Liver (tissue), 9 donors: ENCODE data around the gene ADORA3.

DNA sequence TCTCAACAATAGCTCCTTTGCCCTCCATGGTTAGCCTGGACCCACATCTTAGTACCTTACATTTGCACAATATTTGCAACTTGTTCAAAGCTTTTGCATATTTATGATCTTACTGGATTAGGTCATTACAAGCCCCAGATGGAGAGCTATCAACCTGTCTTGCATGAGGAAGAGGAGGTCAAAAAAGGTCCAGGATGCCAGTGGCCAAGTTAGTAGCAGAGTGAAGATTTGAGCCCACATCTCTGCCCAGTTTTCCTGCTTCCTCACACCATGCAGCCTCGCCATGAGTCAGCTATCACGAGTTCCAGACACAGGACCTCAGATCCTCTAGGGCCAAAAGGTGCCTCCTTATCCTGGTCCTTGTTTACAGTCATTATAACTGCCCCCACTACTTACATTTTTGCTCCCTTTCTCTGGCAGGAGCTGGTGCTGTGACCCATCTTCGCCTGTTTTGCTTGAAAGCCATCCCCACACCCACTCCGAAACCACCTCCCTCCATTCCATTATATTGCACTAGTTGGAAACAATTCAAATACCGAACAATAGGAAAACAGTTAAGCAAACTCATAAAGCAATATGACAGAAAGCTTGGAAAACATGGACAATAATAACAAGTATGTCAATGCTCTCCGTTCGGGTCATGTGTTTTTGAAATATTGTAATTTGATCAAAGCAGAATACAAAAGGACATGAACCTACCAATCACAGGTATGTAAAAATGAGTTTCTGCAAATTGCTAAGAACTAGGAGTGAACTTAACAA is 4.9 kb upstream of the AHCYL1 start:
- PRO-cap, 5 experiments: no peak in any of the 5 experiments
- RAMPAGE, long total RNA, 2 experiments: no peak in any of the 2 experiments
- RRBS: no CpG with 5 or more reads among the region's 7 CpGs

DNA sequence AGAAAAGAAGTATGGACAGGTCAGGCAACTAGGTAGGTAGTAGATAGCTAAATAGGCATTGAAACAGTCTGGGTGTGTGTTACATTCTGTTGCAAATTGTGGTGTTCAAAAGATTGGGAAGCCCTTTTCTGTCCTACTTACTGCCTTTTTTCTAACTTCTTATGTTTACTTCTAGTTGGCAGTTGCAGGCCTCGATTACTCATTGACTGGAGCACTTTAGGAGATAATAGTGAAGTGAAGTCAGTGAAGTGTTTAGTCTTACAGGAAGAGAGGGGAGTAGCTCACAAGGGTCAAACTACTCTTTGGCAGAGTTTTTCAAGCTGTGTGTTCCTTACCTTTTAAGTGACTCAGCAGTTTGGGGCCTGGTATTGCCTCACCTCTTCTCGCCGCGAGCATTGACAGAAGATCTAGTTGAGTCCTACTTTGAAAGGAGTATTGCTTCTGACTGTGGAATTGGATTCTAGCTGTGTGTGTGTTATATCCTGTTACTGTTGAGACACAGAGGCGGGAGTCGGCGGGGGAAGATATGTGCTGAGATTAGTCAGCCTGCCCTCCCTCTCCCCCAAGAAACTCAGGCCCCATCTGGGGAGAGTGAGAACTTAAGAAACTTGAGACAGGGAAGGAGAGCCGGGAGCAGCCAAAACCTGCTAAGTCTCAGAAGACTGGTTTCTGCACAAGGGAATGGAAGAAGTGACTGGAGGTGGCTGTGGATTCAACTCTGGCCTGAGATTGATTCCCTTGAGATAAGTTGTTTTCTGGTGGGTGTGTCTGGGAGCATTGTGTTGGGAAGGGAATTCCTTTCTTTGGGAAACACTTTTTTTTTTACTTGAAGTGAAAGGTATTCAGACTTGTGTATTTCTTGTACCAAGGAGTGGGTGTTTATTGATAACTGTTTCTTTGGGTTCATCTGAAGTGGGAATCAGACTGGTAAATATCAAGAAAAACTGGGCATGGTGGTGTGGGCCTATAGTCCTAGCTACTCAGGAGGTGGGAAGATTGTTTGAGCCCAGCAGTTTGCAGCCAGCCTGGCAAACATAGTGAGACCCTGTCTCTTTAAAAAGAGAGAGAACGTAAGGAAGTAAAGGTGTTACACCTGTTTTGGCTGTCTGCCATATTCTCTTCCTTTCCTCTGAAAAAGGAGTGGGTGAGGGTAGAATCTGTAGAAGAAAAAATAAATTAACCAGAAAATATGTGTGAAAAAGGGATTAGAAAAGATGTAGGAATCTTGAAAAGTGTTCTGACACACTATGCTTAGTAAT is 19.6 kb downstream of the AHCYL1 start:
- PRO-cap, 5 experiments: peak in 3 of 5 experiments; most common plus-strand start position 255 of the sequence (in 3)
- RAMPAGE, long total RNA, 2 experiments: no peak in any of the 2 experiments
- RRBS: no CpG with 5 or more reads among the region's 9 CpGs

DNA sequence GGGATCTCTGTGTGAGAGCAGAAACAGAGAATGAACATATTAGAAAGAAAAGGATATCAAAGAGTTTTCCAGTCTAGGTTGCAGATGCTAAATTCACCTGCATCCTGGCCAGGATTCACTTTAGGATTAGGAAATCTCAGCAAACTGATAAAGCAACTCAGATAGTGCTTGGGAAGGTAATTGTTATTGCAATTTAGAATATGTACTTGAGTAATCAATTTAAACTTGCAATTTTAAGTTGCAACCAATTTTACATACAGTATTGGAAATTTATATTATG is 6.6 kb upstream of the STRIP1 start:
- PRO-cap, 5 experiments: peak in 1 of 5 experiments; most common plus-strand start position 64 of the sequence (in 1)
- RAMPAGE, long total RNA, 2 experiments: no peak in any of the 2 experiments

DNA sequence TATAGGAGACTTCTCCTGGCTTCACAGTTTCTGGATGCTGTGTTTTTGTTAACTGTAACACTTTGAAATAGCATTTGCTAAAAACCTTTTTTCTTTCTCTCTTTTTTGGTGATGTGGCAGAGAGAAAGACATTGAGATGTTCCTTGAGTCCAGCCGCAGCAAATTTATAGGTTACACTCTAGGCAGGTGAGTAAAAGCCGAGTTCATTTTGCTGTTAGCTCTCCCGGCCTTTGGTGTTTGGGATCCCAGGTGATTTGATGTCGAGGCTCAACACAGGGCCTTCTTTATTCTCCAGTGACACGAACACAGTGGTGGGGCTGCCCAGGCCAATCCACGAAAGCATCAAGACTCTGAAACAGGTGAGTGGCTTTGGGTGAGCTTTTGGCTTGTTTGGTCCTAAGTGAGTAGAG is 10.3 kb downstream of the STRIP1 start:
- PRO-cap, 5 experiments: no peak in any of the 5 experiments
- RAMPAGE, long total RNA, 2 experiments: no peak in any of the 2 experiments
- RRBS: no CpG with 5 or more reads among the region's 6 CpGs

DNA sequence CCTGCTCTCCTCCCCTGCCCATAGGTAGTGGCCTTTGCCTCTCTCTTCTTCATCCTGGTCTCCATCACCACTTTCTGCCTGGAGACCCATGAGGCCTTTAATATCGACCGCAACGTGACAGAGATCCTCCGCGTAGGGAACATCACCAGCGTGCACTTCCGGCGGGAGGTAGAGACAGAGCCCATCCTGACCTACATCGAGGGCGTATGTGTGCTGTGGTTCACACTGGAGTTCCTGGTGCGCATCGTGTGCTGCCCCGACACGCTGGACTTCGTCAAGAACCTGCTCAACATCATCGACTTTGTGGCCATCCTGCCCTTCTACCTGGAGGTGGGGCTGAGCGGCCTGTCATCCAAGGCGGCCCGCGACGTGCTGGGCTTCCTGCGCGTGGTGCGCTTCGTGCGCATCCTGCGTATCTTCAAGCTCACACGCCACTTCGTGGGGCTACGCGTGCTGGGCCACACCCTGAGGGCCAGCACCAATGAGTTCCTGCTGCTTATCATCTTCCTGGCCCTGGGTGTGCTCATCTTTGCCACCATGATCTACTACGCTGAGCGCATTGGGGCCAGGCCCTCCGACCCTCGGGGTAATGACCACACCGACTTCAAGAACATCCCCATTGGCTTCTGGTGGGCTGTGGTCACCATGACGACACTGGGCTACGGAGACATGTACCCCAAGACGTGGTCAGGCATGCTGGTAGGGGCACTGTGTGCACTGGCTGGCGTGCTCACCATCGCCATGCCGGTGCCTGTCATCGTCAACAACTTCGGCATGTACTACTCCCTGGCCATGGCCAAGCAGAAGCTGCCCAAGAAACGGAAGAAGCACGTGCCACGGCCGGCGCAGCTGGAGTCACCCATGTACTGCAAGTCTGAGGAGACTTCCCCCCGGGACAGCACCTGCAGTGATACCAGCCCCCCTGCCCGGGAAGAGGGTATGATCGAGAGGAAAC is 13.1 kb downstream of the KCNC4 start:
- PRO-cap, 5 experiments: no peak in any of the 5 experiments
- RAMPAGE, long total RNA, 2 experiments: no peak in any of the 2 experiments
- RRBS: 98% methylated on average over 7 of the region's 52 CpGs

- PRO-cap, 5 experiments: no peak in any of the 5 experiments
- RAMPAGE, long total RNA, 2 experiments: no peak in any of the 2 experiments
- RRBS: no CpG with 5 or more reads among the region's 7 CpGs
Observed at GRCh38 chr1:110235841-110236238, 25.7 kb downstream of the KCNC4 start.

DNA sequence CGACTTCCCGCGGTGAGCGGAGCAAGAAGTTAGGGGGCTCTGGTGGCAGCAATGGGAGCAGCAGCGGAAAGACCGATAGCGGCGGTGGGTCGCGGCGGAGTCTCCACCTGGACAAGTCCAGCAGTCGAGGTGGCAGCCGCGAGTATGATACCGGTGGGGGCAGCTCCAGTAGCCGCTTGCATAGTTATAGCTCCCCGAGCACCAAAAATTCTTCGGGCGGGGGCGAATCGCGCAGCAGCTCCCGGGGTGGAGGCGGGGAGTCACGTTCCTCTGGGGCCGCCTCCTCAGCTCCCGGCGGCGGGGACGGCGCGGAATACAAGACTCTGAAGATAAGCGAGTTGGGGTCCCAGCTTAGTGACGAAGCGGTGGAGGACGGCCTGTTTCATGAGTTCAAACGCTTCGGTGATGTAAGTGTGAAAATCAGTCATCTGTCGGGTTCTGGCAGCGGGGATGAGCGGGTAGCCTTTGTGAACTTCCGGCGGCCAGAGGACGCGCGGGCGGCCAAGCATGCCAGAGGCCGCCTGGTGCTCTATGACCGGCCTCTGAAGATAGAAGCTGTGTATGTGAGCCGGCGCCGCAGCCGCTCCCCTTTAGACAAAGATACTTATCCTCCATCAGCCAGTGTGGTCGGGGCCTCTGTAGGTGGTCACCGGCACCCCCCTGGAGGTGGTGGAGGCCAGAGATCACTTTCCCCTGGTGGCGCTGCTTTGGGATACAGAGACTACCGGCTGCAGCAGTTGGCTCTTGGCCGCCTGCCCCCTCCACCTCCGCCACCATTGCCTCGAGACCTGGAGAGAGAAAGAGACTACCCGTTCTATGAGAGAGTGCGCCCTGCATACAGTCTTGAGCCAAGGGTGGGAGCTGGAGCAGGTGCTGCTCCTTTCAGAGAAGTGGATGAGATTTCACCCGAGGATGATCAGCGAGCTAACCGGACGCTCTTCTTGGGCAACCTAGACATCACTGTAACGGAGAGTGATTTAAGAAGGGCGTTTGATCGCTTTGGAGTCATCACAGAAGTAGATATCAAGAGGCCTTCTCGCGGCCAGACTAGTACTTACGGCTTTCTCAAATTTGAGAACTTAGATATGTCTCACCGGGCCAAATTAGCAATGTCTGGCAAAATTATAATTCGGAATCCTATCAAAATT is 793 bp downstream of the RBM15 start:
- PRO-cap, 5 experiments: no peak in any of the 5 experiments
- RAMPAGE, long total RNA, 2 experiments: no peak in any of the 2 experiments
- RRBS: 1% methylated on average over 28 of the region's 74 CpGs

- PRO-cap, 5 experiments: no peak in any of the 5 experiments
- RAMPAGE, long total RNA, 2 experiments: no peak in any of the 2 experiments
- RRBS: no CpG with 5 or more reads among the region's 3 CpGs
Observed at GRCh38 chr1:110344809-110345669, 5.9 kb downstream of the RBM15 start.

DNA sequence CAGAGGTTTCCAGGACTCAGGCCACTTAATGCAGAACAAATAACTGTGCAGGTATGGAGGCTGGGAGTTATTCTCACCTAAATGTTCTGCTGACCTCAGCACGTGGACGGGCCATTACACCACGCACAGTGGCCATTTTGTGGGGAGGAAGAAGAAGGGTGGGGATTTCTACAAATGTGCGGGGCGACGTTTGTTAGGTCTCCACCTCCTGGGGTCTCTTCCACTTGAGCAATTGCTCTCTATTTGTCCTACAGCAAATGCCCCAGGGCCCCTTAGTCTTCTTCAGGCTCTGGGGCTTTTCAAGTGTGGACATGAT is 24.9 kb downstream of the PROK1 start:
- PRO-cap, 5 experiments: no peak in any of the 5 experiments
- RAMPAGE, long total RNA, 2 experiments: no peak in any of the 2 experiments
- RRBS: no CpG with 5 or more reads among the region's 6 CpGs

GRCh38 chr1:110645970-110646176 is 28.9 kb downstream of the KCNA3 start:
- PRO-cap, 5 experiments: no peak in any of the 5 experiments
- RAMPAGE, long total RNA, 2 experiments: no peak in any of the 2 experiments
- RRBS: no CpG with 5 or more reads among the region's 2 CpGs

- PRO-cap, 5 experiments: no peak in any of the 5 experiments
- RAMPAGE, long total RNA, 2 experiments: no peak in any of the 2 experiments
- RRBS: no CpG with 5 or more reads among the region's 2 CpGs
Observed at GRCh38 chr1:111202381-111203362, 2.2 kb upstream of the DENND2D start.

GRCh38 chr1:111219251-111220257 is 8.0 kb upstream of the CHI3L2 start:
- PRO-cap, 5 experiments: no peak in any of the 5 experiments
- RAMPAGE, long total RNA, 2 experiments: no peak in any of the 2 experiments
- RRBS: no CpG with 5 or more reads among the region's 7 CpGs

DNA sequence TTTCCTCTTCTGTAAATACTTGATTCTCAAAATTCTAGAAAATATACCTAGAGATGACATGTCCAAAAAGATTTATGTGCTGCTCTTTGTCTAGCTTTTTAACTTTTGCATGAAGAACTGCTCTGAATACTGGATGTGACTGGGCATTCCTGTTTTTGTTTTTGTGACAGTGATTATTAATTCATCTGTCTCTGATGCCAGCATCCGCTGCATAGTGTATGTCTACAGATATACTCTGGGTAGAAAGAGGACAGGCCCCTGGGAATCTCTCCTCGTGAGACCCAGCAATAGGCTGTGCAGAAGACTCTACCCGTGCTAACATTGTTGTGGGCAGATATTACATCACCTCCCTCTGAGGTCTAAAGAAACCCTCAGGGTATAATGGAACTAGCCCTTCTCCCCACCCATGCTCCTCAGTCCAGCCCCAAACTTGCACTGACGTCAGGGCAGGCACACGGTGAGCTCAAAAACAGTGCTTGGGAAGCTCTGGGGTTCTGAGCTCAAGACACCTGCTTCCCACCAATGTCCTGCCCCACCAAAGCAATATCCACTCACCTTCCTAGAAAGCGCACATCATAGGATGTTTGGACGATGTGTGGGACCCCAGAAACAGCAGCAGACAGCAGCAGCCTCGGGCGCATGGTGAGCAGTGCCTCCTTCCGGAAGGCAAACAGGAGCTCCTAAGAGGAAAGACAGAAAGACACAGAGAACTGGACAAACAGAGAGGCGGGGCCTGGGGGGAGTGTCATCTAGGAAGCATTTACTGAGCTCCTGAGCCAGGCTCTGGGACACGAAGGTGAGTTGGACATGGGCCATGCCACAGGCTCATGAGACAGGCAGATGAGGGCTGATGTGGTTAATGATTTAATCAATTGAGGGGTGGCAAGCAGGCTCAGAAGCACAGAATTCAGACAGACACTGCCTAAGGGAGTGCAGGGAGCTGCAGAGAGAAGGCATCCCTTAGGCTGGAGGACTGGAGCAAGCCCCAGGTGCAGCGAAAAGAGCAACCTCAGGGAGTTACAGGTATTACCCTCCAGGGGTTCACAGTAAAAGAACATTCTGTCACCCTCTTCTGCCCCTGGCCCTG is 4.8 kb downstream of the OVGP1 start:
- PRO-cap, 5 experiments: peak in 5 of 5 experiments; most common plus-strand start position 788 of the sequence (in 4); most common minus-strand start position 682 of the sequence (in 4)
- RAMPAGE, long total RNA, 2 experiments: no peak in any of the 2 experiments
- RRBS: no CpG with 5 or more reads among the region's 13 CpGs

DNA sequence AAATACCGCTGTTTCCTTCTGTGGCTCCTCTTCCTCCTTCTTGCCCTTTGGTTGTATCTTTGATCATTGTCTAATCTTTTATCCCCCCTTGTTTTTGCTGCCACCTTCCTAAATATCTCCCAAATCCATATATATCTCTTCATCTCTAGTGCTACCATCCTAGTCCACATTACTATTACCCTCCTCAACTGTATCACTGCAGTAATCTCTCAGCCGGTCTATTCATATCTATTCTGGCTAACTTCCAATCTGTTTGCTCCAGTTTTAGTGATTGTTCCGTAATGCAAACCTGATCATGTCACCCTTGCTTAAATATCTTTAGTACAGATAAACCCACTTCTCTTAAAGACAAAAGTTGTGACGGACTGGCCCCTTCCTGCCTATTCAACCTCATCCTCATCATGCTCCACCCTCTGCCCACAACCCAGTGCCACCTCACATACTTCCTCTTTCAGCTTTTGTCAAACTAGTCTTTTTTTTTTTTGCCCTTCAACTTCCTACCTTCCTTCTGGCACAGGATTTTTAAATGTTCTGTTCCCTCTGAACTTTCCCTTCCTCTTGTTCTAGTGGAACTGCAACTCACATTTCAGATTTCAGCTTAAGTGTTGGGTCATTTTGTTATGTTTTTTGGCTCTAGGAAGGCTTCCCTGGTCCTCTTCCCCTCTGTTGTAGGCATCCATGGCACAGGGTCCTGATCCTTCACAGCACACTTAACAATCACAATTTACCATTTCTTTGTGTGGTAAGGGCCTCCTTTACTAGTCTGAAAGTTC is 2.7 kb upstream of the C1orf162 start:
- PRO-cap, 5 experiments: peak in 2 of 5 experiments; most common minus-strand start position 285 of the sequence (in 1)
- RAMPAGE, long total RNA, 2 experiments: no peak in any of the 2 experiments
- RRBS: no CpG with 5 or more reads among the region's 4 CpGs

DNA sequence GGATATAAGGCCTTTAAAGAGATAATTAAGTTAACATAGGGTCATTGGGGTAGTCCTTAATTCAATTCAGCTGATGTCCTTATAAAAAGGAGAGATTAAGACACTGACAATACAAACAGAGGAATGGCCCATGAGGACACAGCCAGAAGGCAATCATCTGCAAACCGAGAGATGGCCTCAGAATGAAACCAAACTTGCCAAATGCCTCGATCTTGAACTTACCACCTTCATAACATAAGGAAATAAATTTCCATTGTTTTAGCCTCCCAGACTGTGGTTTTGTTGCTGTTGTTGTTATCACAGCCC is 14.2 kb downstream of the ADORA3 start:
- PRO-cap, 5 experiments: no peak in any of the 5 experiments
- RAMPAGE, long total RNA, 2 experiments: no peak in any of the 2 experiments
- RRBS: no CpG with 5 or more reads among the region's 2 CpGs

DNA sequence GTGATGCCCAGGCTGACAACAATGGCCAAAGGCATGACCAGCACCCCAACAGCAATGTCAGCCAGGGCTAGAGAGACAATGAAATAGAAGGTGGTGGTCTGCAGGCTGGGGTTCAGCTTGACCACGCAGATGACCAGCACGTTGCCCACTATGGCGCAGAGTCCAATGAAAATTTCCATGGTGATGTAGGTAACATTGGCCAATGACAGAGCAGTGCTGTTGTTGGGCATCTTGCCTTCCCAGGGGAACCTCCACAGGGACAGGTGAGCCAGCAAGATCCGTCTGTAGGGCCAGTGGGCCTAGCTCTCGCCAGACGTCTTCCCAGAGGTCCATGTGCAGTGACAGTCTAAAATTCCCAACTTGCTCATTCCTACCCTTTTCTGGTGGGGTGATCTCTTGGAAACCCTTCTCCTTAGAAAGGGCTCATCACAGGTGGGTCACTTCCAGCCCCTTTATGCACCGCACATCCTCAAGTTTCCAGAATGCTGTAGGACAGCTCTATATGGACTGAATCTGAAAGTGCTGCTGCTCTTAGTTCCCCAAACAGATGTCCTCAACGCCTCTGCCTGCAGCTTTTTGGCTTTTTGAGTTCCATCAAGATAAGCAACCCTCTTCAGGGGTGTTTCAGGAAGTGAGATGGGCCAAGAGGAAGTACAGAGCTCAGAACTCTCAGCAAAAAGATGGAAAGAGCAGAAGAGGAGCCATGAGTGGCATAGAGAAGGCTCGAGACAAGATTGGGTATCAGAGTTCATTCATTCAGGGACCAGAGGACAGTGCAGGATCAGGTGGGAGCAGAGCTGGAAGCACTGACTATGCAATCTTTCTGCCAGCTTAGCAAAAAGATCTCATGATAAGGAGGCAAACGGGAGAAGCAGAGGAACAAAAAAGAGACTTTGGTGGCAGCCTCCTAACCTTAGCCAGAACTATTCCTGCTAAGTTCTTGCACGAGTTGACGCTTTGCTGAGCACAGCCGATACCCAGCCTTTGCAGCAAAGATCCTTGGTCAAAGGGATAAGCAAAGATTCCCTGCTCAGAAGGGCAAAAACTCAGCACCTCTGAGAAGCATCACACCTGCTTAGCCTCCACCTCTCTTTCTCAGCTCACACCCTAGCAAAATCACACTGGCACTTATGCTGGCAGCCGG is at the start of gene ADORA3:
Gene ADORA3 (minus strand): TSS at position 509 of the 1,144 bp plus-strand sequence.
- PRO-cap, 5 experiments: peak in 4 of 5 experiments; most common plus-strand start position 672 of the sequence (in 1); most common minus-strand start position 549 of the sequence (in 2)
- RAMPAGE, long total RNA, 2 experiments: no peak in any of the 2 experiments
- RRBS: no CpG with 5 or more reads among the region's 14 CpGs

DNA sequence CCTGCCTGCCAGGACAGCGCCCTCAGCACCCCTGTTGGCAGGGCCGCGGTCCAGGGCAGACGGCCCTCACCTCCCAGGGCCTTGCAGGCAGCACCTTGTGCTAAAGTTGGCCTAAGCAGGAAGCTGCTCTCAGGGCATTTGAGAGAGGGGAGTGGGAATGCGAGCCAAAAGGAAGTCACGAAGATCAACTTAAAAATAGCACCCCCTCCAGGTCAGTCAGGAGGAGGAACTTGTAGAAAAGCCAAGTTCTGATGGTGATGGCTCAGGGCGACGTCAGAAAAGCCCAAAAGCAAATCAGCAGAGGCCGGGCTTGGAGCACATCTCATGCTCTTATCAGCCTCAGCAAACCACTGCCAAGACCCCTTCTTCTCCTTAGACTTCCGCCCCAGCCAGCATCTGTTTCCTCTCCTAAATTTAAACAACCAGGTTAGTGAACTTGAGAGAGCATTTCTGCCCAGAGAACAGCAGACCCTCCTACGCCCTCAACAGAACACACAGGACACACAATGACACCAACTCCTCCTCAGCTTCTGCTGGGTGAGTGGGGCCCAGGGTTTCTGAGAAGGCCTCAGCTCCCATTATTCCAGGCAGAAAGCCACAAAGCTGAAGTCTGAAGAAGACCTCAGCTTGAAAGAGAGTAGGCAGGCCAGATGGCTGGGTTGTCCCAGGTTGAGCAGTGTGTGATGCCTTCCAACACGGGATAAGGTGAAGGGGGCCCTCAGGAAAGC is 12.8 kb upstream of the ADORA3 start:
- PRO-cap, 5 experiments: no peak in any of the 5 experiments
- RAMPAGE, long total RNA, 2 experiments: no peak in any of the 2 experiments
- RRBS: no CpG with 5 or more reads among the region's 12 CpGs

DNA sequence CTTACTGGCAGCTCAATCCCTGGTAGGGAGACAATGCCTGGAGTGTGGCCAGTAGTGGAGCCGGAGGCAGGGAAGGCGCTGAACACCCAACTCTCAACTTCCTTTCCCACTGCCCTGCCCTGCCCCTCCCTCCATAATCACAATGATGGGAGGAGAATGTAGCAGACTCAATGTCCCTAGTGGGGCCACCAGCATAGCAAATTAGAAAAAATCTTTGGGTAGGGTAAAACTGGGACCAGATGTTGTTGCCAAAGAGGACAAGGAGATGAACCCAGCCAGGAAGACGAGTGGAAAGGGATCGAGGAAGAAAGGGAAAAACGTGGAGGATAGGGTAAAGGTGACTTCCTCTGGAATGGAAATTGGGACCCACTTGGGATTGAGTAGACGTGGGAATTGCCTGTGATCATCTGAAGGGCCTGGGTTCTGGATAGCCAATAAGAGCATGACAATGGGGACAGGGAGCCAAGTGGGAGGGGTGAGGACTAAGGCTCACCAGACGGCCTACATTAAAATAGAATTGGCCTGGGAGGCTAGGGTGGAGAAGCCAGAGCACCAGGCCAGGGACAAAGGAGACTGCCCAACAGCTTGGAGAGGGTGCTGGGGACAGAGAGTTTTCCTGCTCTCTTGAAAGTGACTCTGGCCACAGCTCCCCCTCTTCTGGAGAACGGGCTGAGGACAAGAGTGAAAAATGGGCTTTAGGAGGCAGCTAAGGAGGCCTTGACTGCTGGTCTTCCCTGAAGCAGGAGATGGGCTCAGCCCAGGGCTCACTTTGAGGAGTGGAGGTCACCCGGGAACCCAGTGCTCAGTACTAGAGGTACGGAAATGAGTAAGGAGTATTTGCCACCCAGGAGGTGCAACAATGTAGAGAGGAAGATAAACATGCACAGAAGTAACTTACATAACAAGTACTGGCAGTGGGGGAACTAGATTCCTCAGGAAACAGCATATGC is 18.9 kb downstream of the INKA2 start:
- PRO-cap, 5 experiments: peak in 3 of 5 experiments; most common plus-strand start position 514 of the sequence (in 2)
- RAMPAGE, long total RNA, 2 experiments: no peak in any of the 2 experiments
- RRBS: no CpG with 5 or more reads among the region's 10 CpGs

DNA sequence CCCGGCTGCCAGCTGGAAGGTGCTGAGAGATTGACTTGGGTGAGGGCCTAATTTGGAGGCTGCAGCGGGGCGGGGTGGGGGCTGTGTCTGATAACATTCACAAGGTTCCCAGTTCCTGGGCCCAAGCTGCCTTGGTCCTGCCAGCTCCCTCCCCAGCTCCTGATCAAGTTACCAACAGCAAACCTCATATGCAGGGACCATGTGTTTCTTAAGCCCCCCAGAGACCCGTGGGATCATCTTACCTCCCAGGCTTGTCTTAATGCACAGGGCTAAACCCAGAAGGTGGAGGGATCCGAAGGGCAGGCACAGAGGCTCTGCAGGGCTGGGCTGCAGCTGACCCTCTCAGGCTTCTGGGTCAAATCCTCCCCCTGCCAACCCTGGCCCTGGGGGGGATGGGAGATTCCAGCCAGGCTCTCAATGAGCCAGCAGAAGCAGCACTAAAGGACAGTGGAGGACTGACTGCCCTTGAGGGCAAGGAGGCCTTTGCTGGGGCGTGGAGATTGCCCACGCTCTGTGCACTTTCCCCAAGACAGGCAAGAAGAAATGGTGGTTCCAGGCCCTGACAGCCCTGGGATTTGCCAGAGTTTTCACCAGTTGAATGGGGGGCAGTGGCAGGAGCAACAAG is 9.6 kb downstream of the INKA2 start:
- PRO-cap, 5 experiments: no peak in any of the 5 experiments
- RAMPAGE, long total RNA, 2 experiments: no peak in any of the 2 experiments
- RRBS: 100% methylated on average over 1 of the region's 7 CpGs

DNA sequence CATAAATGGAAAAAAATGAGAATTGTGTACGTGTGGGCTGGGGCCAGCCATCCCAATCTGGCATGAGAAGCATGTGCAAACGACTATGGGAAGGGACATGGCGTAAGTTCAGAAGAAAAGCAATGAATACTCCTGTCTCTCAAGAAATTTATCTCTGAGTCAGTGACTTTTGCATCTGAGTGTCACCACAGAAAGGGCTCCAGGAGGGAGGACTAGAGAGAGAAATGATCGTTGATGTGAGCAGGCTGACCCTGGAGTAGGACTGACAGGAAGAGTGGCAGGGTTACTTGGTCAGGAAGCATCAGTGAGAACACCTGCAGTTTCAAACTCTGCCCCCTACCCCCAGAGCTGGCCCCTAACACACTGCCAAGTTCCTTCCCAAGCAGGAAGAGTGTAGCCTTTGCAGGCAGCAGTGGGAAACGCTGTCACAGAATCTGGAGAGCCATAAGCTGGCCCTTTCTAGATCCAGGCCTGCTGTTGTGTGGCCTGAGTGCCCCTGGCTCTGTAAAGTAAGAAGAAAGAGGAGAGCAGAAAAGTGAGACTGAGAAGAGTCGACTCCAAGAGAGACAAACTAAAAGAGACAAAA is 1.5 kb downstream of the INKA2 start:
- PRO-cap, 5 experiments: no peak in any of the 5 experiments
- RAMPAGE, long total RNA, 2 experiments: no peak in any of the 2 experiments
- RRBS: no CpG with 5 or more reads among the region's 6 CpGs